ENCODE measurements around a stretch of chr16.

DNA sequence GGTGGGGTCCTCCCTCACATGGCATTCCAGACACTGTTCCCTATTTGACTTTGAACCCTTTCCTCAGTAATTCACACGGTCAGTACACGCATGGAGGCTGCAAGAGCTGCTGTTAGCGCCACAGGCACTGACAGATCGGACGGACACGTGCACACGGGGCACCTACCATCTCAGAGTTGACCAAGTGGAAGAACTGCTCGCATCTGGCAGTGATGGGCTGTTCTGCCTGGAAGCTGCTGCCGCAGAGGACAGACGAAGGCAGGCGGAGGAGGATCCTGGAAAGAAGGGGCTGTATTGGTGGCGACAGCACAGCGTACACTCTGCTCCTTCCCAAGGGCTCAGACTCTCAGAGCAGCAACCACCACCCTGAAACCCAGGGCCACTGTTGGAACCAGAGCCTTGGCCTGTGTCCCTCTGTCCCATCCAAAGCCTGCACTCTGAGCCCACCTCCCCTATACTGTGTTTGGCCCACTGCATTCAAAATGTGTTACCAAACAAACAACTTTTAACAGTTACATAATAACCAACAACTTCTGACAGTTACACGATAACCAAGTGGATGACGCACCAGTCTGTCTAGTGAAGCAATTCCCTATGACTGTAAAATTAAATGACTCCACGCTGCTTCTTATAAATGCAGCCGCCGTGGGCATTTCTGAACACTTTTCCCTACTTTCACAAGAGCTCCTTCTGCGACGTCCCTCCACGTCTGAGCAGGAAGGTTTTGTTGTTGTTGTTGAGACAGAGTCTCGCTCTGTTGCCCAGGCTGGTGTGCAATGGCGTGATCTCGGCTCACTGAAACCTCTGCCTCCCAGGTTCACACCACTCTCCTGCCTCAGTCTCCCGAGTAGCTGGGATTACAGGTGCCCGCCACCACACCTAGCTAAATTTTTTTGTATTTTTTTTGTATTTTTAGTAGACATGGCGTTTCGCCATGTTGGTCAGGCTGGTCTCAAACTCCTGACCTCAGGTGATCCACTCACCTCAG lies 27.4 kb downstream of the ZNF276 start:
- PRO-cap, 10 experiments, result no peak in any of the 10 experiments

- PRO-cap, 10 experiments, result peak in 1 of 10 experiments; most common plus-strand start chr16:89815892 (in 1)
Observed at GRCh38 chr16:89815726-89816240, 664 bp downstream of the FANCA start.

- PRO-cap, 10 experiments, result no peak in any of the 10 experiments
Observed at GRCh38 chr16:89847051-89847505, 18.8 kb downstream of the SPIRE2 start.

- PRO-cap, 10 experiments, result no peak in any of the 10 experiments
Observed at GRCh38 chr16:89892134-89892533, 18.7 kb downstream of the TCF25 start.

DNA sequence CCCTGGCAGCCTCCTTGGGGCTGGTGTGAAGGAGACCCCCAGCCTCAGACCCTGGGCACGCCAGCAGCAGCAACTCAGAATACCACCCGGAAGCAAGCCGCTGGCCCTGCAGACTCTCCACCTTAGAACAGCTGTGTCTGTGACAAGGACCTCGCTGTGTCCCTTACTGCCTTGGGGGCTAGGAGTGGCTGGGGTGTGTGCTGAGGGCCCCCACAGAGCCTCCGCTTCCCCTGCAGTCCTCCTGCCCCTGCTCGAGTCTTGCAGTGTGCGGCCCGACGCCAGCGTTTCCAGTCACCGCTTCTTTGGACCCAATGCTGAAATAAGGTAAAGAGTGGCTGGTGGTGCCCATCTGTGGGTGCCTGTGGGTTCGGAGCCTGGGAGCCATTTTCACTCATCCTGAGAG lies 14.8 kb upstream of the MC1R start:
- PRO-cap, 10 experiments, result no peak in any of the 10 experiments

DNA sequence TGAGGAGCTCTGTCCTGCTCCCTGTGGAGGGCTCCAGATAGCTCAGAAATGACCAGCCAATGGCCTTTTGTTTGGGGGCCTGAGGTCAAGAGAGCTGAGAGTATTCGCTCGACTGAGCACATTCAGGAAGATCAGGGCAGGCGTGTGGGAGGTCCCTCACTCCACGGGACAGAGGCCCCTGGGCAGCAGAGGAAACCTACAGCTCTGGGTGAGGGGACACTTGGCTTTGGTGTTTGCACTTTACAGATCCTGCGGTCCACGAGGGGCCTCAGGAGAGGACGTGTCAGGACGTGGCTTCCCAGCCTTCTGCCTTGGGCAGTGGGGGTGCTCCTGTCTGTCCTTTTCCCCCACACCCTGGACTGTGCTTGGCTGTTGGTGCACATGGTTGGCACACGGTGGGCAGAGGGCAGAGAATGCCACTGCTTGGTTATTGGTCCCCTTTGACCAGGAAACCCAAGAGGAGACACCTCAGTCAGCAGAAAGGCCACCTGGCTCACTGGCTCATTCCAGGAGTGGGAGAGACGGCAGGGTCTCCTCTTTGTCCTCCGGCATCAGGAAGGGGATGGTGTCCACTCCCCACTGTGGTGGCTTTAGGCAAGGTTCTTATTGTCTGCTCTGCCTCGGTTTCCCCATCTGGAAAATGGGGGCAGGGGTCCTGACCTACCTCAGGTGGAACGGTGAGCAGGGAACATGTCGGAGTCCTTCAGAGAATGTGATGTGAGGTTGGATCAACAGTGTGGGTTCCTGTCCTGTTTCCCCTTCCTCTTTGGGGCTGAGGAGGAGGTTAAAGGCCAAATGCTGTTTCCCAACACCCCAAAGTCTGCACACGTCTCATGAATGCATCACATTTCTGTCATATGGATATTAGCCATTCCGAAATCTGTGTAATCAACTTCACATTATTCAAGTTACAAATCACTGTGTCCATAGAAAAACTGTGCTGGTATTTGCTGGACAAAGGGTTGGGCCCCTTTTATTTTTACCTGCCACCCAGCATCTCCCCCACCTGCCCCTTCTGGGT lies 18.6 kb downstream of the DEF8 start:
- PRO-cap, 10 experiments, result peak in 2 of 10 experiments; most common plus-strand start position 159 of the sequence (in 1); most common minus-strand start position 717 of the sequence (in 1)

DNA sequence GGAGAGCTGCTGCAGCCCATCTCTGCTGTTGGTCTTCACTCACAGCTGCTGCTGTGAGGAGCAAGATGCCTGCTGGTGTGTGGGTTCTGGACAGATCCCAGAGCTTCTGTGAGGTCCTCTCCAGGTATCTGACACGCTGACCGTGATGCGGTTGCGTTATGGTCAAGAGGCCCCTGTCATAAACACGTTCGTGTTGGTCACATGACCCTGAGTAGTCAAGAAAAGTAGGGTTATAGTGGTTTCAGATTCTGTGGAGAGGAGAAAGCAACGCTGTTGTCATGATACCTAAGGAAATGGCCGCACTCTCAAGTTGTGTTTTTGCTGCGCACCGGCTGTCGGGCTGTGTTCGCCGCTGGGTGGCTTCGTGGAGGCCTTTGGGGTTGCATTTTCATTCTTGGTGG lies 34.8 kb downstream of the DEF8 start:
- PRO-cap, 10 experiments, result no peak in any of the 10 experiments